Occipital lobe (tissue), 2 donors: ENCODE measurements around a stretch of chr9.

DNA sequence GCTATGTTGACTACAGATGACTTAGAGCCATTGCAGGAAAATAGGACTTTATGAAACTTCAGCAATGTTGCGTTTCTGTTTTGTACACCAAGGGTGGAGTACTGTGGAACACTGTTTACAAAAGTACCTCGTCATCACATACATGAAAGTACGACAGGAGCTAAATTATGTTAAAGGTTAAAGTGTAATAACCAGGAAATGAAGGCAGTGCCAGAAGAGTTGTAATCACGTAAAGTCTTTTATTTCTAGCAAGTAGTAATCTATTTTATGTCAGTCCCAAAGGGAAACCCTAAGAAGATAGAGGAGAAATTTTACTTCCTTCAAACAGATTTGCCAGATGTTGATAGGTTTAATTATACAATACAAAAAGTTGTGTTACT, 50.9 kb downstream of the C9orf85 start:
- RAMPAGE, long total RNA, result no peak

DNA sequence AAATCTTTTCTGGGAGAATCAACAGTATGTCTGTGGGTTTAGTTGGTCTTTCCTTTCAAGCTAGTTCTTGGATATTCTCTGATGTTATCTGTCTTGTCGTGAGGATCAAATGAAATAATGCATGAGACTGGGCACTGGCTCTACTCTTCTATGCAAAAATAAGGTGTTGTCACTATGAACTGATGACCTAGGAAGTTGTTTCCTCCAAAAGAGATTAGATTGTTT, 21.7 kb upstream of the GDA start:
- RAMPAGE, long total RNA, result no peak

- RAMPAGE, long total RNA, result no peak
These were observed 15.9 kb upstream of the GDA start for GRCh38 chr9:72133230-72133779.

DNA sequence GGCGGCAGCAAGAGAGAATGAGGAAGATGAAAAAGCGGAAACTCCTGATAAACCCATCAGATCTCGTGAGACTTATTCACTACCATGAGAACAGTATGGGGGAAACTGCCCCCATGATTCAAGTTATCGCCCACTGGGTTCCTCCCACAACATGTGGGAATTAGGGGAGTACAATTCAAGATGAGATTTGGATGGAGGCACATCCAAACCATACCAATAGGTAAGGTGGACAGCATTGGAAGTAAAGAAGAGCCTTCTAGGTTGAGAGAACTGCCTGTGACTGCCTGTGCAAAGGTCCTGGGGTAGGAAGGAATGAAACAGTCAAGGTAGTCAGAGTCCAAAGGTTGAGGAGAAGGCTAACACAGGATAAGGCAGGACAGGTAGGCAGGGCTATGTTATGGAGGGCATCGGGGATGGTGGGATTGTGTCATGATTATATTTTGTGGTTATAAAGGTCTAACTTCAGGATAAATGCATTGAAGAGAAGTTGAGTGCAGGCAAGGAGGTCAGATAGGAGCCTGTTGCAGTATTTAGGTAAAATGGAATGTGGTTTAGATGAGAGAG, 6.1 kb downstream of the GDA start:
- RAMPAGE, long total RNA, result no peak

GRCh38 chr9:72363153-72363849, 1.7 kb downstream of the ZFAND5 start:
- RAMPAGE, long total RNA, result no peak

GRCh38 chr9:72553935-72554853, 32.8 kb downstream of the TMC1 start:
- RAMPAGE, long total RNA, result no peak

GRCh38 chr9:72557693-72558193, 36.3 kb downstream of the TMC1 start:
- RAMPAGE, long total RNA, result no peak

- RAMPAGE, long total RNA, result no peak
These were observed 28.9 kb downstream of the ALDH1A1 start for GRCh38 chr9:72923986-72924361.

DNA sequence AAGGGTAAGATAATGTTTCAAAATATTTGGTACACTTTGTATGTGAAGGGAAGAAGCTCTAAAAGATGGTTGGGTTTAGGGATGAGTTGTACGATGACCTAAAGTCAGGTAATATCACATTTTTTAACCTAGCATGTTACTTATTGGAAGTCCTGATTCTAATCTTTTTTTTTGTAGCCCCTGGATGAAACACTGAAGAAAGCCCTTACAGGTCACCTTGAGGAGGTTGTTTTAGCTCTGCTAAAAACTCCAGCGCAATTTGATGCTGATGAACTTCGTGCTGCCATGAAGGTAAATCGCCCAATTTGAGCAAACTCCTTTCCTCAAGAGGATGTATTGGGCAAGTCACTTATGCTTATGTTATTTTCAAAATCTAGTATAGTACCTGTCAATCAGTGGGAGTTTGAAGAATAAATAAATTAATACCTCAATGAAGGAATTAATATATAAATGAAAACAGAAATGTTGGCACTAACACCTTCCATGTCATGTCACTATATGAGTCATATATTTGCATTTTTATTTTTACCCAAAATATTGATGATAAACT, 8.5 kb downstream of the ANXA1 start:
- RAMPAGE, long total RNA, result no peak

DNA sequence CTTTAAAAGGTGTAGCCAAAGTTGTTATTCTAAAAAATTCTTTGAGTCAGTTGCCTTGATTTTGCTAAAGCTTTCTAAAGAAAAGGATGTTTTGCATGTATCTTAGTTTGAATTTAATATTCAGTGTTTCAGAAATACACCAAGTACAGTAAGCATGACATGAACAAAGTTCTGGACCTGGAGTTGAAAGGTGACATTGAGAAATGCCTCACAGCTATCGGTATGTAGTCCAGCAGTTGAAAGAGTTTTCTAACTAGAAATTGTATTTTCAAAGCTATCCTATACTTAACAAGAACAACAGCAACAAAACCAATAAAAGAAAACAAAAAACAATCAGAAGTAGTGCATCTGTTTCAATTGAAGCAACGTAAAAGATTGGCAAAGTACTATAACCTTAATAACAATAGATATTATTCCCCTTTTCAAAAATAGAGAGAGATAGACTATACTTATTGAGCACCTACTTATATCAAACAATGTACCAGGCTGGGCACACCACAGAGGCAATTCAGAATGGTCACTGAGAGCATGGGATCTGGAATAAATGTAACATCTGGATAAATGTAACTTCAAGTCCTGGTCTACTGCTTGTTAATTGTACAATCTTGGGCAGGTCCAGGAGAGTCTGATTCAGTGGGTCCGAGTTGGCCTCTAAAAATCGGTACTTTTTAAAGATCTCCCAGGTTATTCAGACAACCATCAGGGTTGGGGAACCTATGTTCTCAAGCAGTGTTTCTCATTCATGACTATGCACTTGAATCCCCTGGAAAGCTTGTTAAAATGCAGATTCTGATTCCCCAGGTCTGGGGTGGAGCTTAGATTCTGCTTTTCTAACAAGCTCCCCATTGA, 14.5 kb downstream of the ANXA1 start:
- RAMPAGE, long total RNA, result no peak

DNA sequence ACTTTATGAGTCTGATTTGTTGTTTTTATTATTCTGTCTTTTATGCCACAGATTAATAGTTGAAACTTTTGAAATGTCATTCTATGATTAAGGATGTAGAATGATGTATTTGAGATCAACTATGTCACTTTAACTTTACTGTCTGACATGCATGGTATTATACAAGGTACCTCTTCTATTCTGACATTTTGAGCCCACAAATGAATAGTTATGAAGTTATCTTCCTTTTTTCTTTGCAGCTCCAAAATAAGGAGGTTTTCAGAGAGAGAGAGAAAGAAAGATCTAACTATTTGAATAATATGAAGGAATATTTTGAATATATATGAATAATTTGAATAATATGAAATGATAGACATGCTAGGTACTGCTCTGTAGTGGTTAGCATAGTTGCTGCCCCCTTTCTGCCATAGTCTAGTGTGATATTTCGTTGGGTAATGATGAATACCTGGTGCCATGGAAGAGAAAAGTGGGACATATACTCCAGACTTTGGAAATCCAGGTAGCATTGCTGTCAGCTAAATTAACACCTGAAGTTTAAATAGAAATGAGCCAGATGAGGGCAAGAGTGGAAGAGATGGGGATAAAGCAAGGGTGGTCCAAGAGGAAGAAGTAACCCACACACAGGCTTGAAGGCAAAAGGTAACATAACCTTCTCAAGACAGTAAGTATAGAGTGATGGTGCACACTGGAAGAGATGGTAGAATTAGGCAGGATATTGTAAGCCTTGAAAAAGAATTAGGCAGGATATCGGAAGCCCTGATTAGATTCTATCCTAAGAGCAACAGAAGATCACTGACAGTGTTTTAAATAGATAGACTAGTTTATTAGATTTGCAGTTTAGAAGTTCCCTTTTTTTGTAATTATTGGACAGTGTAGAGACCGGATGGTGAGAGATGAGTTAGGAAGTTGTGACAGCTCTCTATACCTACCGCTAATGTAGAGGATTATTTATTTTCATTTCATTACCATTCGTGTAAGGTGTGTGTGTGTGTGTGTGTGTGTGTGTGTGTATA, 16.5 kb downstream of the ANXA1 start:
- RAMPAGE, long total RNA, result no peak

DNA sequence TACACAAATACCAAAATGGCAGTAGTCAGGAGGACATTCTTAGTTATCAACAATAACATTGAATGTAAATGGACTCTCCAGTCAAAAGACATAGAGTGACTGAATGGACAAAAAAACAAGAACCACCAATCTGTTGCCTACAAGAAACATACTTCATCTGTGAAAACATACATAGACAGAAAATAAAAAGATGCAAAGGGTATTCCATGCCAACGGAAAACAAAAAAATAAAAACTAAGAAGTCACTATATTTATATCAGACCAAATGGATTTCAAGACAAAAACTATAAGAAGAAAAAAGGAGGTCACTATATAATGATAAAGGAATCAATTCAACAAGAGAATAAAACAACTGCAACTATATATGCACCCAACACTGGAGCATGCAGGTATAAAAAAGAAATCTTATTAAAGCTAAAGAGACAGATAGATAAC, 479.4 kb upstream of the RORB start:
- RAMPAGE, long total RNA, result no peak

DNA sequence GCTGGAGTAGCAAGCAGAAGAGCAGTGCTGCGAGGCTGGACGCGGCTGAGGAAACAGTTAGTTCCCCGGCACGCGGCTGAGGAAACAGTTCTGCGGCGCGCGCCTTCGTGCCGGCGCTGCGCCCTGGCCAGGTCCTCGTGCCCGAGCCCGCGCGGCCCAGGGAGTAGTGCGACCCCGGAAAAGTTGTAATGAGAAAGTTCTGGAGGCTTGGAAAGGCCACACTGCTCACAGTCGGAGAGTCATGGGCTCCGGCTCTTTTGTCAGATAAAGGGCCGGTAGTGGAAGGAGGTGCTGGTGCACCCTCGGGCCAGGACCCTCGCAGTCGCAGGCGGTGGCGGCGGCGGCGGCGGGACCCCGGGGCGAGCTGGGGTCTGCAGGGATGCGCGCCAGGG, 1.4 kb downstream of the RORB start:
- RAMPAGE, long total RNA, result no peak

- RAMPAGE, long total RNA, result no peak
These were observed 66.0 kb downstream of the TRPM6 start for GRCh38 chr9:74821649-74822172.

DNA sequence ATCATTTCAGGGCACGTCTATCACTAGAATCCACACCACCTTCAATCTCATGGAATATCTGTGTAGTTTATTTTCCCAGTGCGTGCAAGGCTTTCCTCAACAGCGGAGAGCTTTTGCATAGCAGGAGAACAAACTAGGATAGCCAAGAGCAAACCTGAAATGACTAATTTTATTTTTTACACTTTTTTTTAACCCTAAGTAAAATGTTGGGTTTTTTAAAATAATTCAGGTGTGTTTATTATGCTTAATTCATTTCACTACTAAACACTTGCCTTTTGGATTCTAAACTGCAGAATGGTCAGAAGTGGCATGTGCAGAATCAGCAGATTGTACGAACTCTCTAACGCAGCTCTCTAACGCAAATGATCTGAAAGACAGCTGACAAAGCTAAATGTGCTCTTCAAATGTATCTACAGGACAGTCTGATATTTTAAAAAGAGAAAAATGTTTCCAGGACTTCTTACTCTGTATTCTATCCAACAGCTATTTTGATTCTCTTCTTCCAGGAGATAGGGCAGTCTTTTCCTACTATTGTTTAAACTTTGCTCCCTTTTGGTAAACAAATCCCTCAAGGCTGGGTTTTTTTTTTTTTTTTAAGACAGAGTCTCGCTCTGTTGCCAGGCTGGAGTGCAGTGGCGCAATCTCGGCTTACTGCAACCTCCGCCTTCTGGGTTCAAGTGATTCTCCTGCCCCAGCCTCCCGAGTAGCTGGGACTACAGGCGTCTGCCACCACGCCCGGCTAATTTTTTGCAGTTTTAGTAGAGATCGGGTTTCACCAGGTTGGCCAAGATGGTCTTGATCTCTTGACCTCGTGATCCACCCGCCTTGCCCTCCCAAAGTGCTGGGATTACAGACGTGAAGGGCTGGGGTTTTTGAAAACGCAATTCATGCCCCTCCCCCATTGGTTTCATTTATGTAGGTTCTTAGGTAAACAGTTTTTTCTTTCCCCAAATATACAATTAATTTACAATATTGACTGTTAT, 1.3 kb downstream of the NMRK1 start:
- RAMPAGE, long total RNA, result no peak

DNA sequence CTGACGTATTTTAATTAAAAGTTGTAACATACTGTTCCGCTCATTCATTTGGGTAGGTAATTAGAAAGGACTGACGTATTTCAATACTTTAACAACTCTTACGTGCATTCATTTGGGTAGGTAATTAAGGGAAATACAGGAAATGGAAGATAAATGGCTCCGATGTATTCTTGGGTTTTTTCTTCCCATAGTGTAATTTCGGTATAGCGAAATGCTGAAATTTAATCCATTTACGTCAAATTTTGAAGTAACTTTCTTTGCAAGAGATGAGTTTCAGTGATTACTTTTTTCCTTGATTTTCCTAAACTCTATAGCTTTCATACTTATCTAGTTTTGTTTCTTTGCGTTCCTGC, 1.2 kb downstream of the OSTF1 start:
- RAMPAGE, long total RNA, result no peak

DNA sequence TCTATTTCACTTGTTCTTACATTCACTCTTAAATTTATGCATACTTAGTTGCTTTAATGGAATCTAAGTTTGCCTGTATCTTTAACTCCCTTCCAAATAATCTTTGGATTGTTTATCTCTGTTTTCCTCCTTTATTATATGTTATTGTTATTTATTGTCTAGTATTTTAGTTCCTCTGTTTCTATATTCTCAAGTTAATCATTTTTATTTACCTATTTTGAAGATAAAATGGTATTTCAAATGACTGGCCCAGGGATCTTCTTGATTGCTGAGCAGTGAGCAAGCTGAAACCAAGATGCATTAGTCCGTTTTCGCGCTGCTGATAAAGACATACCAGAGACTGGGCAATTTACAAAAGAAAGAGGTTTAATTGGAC, 94.7 kb downstream of the OSTF1 start:
- RAMPAGE, long total RNA, result no peak

DNA sequence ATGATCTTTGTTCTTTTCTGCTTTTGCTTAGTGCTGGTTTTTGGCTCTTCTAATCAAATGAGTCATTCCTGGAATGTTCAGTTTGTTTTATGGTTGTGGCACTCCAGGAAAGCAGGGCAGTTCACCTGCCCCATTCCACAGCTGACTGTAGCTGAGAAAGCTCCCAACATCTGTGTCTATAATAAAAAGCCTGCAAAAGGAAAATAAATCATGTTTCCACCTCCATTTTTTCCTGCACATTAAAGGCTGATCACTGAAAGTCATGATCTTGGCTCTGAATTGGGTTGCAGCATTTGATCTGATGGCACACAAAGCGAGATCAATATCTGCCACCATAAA, 179.4 kb downstream of the OSTF1 start:
- RAMPAGE, long total RNA, result no peak

- RAMPAGE, long total RNA, result no peak
These were observed 288.6 kb downstream of the OSTF1 start for GRCh38 chr9:75376840-75377418.

DNA sequence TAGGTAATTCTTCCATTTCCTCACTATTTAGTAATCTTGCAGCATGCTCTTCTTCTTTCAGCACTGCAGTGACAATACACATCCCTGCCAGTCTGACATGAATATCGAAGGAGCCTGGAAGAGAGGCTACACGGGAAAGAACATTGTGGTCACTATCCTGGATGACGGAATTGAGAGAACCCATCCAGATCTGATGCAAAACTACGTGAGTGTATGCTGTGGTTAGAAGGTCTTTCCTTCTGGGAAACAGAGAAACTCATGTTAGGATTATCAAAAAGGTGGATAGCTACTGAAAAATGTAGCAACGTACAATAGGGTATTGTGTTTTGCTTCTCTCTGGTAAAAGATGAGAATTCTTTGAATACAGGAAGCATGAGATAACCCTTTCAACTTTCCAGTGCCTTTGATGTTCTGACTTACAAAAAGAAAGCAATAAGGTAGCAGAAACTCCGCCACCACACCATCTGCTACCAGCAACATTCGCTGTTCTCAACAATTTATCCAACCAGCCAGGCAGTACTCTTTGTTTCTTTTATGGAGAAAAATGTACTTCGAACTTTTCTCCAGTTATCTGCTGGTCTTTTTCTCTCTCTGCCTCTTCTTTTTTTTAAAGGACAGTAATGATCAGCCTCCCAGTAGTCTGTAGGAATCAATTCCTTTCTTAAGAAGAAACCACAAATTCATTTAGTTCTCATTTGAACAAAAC, 133.4 kb downstream of the PCSK5 start:
- RAMPAGE, long total RNA, result no peak